Left cardiac atrium (tissue), 1 donor: ENCODE results near the gene RBM19.

DNA sequence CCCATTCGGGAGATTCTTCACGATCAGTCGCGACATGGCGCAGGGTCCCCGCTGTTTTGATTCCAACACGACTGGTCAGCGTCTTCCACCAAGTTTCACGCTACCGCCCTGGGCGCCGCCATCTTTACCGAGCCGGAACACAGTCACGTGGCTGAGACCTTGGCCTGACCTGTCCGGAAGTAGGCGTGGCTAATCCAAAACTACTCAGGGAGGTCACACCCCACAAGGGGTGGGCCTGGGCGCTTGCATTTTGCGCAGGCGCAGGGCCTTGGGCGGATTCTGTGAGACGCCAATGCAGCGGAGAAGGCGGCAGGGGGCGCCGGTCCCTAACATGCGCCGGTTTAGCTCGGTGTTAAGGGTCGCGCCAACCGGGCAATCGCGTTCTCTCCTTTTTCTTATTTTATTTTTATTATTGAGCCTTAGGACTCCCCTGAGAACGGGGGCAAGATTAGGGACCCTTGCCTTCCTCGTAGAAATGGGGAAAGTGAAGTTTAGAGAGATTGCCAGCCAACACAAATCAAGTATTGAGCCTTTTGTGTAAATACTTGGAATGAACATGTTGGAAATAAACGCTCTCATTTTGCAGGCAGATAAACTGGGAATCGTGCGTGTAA is at the start of gene RBM19:
Gene RBM19, minus strand, starts transcription at position 134 of the 614 bp plus-strand sequence.
- PRO-cap: bidirectional peak, plus-strand start at position 329 of the sequence, minus-strand start at position 126 of the sequence

- PRO-cap: no peak
These were observed 75.0 kb upstream of the RBM19 start for GRCh38 chr12:114041258-114041466.

DNA sequence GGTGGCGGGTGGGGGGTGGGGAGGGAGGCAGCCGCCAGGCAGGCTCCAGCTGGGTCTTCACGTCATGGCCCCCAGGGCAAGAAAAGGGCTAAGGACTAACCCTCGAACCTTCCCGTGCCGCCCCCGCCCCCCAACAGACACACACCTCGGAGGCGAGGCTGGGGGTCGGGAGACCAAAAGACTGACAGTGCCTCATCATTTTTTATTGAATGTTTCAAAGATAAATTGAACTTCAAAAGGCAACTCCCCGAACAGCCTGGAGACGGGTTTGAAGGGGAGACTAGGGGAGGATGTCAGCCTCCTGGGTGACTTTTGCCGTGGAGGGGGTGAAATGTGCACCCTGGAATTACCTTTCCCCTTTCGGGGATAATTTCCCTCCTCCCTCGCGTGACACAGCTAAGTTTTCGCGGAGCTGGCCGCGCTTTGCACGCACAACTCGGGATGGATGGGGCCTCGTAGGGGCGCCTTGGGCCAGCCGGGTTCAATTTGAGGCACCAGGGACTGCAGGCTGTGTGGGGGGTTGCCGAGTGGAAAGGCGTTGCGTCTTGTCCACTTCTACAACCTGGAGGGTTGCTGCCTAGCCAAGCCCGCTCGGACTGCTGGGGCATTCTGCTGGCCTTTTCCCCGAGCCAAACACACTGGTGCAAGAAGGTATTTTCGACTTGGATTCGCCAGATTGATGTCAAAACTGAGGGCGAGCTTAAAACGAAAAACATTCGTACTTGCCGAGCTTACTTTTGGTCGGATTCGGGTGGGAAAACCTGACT is 14.6 kb downstream of the TBX3 start:
- PRO-cap: no peak

GRCh38 chr12:114768170-114768915 is 84.4 kb upstream of the TBX3 start:
- PRO-cap: no peak

DNA sequence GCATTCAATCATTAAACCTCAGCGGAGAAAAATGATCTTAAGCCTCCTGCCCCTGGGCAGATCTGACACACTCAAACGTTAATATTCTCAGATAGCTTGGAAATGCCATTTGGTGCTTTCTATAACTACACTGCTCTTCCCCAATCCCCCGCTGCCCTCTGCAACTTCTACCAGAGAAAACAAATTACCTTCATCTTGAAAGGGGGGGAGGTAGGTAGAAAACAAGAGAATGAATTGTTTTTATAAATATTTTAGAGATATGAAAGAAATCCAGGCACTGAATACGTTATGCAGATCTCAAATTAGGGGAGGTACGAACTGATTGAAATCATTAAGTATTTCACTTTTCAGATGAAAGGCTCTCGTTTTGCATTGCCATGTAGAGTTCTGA is 521.1 kb downstream of the MED13L start:
- PRO-cap: no peak

DNA sequence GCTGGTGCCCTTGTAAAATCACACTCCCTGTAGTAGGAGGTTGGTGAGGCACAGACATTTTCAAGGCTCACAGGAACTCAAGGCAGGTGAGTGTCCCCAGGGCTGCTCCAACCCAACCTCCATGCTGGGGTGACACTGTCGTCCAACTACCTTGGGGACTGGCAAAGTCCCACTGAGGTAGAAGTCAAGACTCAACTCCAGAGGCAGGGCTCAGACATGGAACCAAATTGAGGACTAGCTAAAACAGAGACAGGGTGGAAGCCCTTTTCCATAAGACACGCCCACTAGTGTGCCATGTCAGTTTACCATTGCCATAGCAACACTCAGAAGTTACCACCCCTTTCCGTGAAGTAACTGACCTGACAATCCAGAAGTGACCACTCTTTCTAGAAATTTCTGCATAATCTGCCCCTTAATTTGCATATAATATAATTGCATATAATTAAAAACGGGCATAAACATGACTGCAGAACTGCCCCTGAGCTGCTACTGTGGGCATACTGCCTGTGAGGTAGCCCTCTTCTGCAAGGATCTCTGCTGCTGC is 409.7 kb downstream of the MED13L start:
- PRO-cap: no peak

- PRO-cap: no peak
These were observed 404.4 kb downstream of the MED13L start for GRCh38 chr12:115872783-115873875.

DNA sequence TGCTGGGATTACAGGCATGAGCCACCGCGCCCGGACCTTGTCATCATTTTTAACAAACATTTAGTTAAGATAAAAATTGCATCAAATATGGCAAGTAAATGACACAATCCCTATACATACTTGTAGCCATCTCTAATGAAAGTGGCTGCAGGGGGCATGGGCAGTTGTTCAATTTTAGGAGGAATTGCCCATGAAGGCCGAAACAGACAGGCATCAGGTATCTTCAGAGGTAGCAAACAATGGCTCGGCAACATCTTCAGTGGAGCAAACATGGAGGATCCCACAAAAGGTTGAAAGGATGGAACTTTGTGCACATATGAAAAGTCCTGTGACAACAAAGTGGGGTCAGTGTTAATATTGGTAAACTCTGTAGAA is 281.1 kb downstream of the MED13L start:
- PRO-cap: no peak

DNA sequence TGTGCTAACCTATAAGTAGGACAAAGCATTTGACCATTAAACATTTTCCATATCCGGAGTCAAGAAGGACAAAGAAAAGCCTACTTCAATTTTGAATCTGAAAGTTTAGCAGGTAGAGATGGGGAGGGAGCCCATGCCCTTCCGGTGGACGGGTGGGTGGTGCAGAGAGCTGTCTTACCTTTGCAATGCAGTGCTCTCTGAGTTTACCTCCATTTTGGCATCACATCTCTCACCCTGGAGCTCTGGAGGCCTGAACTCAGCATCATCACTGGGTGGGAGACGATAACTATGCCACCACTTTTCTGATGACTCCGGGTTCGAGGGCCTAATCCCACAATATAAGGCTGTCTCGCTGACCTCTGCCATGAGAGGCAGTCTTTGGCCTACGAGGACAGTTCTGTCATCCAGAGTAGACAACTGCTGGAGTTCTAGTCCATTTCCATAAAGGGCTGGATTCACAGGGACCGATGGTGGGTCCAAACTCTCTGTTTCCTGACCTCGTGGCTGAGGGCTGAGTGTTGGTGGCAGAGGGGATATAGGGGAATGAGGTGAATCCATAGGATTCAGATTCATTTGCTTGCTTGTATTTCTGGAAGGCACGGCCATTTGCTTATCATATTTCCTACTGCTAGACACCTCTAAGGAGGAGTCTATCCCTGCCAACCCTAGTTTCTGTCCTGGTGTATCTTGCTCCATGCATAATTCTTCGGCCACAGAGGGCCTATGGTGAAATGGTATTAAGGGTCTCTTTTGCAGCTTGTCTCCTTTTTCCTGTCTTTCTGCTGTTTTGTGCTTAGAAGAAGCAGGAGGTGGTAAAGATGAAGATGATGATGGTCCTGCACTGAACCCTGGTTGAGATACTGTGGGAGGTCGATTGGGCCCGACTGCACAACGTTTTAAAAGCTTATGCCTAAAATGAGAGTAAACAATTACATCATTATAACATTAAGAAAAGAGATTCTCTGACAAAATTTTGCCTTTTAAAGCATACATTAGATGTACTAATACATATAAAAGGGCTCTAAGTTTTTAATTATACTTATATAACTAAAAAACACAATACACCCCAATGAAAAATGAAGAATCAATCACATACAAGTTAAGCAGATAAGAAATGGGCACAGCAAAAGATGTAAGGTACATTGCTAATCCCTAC is 268.9 kb downstream of the MED13L start:
- PRO-cap: no peak

DNA sequence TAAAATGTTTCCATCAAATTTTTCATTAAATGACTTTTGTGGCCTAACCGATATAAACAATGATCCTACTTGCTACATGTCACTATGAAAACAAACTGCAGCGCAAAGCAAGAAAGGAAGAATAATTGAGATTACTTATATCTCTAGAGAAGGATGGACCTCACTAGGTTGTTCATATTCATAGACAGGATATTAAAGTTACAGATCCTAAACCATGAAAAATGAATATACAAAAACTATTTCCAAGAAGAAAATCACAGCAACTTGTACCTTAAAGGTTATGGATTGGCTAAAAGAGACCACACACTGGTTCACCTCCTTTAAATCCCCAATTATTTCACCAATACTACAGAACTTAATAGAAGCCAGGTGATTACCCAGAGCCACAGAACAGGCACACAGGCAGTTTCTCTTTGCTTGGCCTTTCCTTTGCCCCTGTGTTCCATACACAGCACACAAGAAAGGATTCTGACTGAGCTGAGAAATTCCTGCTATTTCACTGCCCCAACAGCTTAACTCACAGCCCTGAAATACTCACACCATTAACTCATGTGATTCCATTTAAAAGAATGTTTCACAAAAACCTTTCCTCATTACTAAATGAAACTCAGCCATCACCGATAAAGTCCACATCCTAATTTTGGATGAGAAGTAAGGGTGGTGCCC is 133.7 kb downstream of the MED13L start:
- PRO-cap: no peak

DNA sequence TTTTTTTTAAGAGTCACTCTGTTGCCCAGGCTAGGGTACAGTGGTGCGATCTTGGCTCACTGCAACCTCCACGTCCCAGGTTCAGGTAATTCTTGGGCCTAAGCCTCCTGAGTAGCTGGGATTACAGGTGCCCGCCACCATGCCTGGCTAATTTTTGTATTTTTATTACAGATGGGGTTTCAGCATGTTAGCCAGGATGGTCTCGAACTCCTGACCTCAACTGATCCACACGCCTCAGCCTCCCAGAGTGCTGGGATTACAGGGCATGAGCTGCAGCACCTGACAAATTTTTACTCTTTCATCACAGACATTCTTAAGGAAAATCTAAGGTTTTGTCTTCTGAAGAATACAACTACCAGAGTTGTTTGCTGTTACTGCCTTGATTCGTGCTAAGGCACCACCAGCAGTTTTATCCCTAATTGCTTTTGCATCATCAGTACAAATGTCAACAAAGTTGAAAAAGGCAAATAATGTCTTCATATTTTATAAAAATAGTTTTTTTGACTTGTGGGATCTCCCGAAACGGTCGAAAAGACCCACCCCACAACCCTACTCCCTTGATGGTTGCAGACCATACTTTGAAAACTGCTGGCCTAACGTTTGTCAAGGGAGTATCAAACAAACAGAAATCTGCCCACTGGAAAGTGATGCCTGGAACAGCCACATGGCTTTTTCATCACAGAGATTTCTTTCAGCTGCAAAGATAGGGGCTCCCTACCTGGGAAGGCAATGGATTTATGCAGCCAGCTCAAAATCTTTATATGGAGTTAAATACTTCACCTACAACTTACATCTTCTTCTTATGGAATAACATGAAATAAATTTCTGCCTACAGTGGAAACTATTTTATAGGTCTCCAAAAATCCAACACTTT is 106.6 kb downstream of the MED13L start:
- PRO-cap: no peak

- PRO-cap: no peak
These were observed 71.7 kb downstream of the MED13L start for GRCh38 chr12:116205581-116206312.

DNA sequence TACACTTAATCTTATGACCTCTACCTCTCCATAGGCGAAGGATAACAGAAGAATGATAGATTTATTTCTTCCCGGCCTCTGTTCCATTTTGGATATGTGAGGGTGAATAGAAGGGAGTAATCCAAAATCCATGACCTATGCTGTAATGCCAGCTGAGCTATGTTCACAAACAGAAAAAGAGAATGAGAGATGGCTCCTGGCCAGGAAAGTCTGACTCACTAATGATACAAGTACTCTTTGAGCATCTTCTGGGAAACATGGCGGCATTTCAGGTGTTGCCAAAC is 55.2 kb downstream of the MED13L start:
- PRO-cap: no peak

GRCh38 chr12:116223868-116224643 is 53.4 kb downstream of the MED13L start:
- PRO-cap: no peak

GRCh38 chr12:116358600-116359933 is 81.6 kb upstream of the MED13L start:
- PRO-cap: no peak

DNA sequence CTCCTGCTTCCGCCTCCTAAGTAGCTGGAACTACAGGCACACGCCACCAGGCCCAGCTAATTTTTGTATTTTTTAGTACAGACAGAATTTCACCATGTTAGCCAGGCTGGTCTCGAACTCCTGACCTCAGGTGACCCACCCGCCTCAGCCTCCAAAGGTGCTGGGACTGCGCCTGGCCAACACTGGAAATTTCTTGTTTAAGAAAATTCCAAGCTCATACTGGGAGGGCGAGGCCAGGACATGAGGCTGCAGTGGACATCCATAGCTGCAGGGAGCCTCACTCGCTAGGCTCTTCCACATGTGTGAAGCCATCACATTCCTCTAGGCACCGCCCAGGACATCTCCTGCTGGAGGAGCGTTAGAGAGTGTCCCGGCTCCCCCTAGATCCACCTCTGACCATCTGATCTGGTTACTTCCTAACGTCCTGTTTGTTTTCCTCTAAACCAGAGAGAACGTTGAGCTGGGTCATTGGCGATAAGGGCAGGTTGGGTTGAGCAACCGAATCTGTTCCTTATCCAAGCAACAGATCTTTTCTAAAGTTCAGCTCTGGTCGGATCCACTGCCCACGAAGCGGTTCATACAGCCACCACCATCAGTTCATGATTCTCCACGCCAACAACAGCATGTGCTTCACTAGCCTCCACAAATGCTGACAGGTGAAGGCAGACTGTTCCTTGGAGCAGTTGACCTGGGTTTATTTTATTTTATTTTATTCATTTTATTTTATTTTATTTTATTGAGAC is 108.2 kb upstream of the MED13L start:
- PRO-cap: no peak

DNA sequence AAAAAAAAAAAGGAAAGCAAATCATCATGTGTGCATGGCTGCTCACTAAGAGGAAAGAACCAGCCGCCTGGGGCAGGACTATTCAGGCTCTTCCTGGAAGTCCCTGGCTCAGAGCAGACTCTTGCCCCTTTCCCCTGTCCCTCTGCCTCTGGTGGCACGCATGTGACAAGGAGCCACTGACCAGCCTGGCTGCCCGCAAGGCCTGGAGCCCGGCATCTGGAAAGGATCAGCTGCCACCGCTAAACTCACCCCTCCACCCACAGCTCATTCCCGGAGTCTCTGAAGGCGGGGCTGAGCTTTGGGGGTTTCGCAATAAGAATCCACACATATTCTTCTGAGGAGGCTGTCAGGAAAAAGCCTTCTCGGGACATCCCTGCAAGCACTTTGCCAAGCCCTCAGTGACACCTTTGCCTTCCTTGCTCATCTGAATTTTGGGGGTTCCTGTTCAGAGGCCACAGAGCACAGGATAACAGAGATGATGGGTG is 125.0 kb upstream of the MAP1LC3B2 start:
- PRO-cap: no peak

- PRO-cap: no peak
These were observed 102.4 kb upstream of the MAP1LC3B2 start for GRCh38 chr12:116456685-116457208.

GRCh38 chr12:116537274-116537798 is 21.8 kb upstream of the MAP1LC3B2 start:
- PRO-cap: no peak

- PRO-cap: no peak
These were observed 75.1 kb downstream of the SPRING1 start for GRCh38 chr12:116662463-116663404.